AG04450 (cell line): ENCODE measurements around a stretch of chr2.

DNA sequence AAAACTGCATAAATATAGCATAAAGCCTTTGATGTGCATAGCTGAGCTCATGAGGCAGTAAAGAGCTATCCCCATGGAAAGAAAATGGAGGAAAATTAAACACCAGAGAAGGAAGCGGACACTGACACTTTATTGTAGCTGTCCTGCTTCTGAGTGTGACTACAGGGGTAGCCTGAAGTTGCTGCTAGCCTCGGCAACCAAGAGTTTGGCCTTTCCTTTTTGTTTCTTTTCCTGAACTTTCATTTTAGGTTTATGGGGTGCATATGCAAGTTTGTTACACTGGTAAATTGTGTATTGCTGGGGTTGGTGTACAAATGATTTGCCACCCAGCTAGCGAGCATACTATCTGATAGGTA is 343.1 kb downstream of the NR4A2 start:
- CAGE, long polyA plus RNA: no peak
- RRBS: no CpG with 5 or more reads among the region's 3 CpGs

DNA sequence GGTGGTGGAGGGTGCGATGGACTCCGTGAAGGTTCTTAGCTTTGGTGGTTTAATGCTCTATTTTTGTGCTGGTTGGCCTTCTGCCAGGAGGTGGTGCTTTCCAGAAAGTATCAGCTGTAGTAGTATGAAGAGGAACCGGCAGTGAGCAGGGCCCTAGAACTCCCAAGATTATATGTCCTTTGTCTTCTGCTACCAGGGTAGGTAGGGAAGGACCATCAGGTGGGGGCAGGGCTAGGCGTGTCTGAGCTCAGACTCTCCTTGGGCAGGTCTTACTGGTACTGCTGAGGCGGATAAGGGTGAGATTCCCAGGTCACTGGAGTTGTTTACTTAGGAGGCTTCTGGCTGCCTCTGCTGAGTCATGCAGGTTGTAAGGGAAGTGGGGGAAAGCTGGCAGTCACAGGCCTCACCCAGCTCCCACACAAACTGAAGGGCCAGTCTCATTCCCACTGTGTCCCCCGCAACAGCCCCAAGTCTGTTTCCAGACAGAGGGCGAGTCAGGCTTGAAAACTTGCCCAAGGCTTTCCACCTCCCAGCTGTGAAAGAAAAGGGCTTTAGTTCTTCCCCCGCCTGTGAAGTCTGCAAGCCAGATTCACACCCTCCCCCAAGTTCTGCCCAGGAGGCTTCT is 248.9 kb downstream of the NR4A2 start:
- CAGE, long polyA plus RNA: no peak
- RRBS: no CpG with 5 or more reads among the region's 8 CpGs

- CAGE, long polyA plus RNA: no peak
- RRBS: no CpG with 5 or more reads among the region's 15 CpGs
These were observed 872 bp upstream of the NR4A2 start for GRCh38 chr2:156333446-156333740.

DNA sequence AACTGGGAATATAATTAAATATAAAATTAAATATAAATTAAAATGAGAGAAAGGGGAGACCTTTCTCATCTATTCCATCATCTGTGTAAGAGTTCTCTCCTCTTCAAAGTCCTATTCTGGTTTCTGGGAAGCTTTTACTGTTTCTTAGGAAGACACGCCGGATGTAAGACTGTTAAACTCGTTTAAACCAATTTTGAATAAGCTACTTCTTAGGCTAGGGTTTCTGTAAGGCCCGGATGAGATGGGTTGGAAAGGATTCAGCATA is 2.7 kb upstream of the NR4A2 start:
- CAGE, long polyA plus RNA: no peak
- RRBS: 4% methylated on average over 3 of the region's 4 CpGs

DNA sequence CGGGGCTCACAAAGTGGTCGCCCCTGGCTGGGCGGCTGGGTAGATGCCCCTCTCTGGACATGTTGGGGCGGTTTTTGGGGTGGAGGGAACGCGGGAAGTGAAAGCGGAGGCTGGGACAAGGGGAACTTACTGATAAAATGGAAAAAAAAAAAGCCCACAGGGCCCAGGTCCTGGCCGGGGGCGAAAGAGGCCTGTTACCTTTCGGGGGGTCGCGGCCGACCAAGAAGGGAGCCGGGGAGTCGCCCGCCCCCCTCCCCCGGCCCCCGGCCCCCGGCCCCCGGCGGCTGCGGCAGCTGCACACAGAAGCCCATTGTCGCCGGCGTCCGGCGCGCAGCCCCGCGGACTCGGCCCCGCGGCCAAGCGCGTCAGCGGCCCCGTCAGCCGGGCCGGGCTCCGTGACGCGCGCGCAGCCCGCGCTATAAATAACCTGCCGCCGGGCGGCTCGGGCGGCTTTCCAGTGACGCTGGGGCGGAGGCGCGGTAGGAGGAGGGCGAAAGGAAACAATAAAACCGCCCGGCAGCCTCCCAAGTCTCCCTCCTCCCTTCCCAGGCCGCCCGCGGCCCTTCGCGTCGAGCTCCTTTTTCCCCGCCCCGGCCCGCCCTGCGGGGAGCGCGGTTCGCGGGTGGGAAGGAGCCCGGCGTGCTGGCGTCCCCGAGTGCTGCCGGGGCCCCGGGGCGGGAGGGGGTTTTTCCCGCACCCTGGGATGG is 9.7 kb upstream of the NR4A2 start:
- CAGE, long polyA plus RNA: no peak
- RRBS: 2% methylated on average over 51 of the region's 80 CpGs

DNA sequence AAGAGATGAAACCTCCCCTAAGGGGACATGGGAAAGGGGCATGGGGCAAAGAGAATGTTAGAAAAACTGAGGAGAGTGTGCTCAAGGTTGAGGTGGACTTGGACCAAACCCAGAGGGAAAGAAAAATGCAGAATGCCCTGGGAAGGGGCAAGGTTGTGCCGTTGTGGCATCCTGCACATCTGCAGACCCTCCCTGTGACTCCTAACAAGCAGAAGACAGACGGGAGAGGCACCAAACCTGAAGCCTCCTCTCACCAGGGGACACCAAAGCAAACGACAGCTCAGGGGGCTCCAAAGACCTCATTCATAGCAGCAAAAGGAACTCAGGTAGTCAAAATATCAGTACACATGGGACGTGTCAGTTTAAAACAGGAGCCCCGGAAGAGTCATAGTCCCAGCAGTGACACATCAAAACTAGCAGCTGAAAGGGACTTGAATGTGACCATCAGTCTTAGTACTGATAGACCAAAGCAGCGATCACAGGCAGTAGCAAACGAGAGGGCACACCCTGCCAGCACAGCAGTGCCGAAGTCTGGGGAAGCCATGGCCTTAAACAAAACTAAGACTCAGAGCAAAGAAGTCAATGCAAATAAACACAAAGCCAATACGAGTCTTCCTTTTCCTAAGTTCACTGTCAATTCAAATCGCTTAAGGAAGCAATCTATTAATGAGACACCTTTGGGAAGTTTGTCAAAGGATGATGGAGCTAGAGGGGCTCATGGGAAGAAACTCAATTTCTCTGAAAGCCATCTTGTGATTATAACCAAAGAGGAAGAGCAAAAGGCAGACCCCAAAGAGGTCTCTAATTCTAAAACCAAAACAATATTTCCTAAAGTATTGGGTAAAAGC is 1.0 kb downstream of the GALNT5 start:
- CAGE, long polyA plus RNA: no peak
- RRBS: no CpG with 5 or more reads among the region's 10 CpGs

DNA sequence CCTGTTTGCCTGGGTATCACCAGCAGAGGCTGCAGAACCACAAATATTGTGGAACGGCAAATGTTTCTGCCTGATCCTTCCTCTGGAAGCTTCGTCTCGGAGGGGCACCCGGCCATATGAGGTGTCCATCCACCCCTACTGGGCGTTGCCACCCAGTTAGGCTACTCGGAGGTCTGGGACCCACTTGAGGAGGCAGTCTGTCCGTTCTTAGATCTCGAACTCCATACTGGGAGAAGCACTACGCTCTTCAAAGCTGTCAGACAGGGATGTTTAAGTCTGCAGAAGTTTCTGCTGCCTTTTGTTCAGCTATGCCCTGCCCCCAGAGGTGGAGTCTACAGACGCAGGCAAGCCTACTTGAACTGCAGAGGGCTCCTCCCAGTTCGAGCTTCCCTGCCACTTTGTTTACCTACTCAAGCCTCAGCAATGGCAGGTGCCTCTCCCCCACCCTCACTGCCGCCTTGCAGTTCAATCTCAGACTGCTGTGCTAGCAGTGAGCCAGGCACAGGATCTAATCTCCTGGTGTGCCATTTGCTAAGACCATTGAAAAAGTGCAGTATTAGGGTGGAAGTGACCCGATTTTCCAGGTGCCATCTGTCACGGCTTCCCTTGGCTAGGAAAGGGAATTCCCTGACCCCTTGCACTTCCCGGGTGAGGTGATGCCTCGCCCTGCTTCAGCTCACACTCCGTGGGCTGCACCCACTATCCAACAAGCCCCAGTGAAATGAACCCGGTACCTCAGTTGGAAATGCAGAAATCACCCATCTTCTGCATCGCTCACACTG is 40.8 kb downstream of the CYTIP start:
- CAGE, long polyA plus RNA: no peak
- RRBS: no CpG with 5 or more reads among the region's 19 CpGs

- CAGE, long polyA plus RNA: no peak
These were observed 16.0 kb downstream of the CYTIP start for GRCh38 chr2:157427847-157428254.

DNA sequence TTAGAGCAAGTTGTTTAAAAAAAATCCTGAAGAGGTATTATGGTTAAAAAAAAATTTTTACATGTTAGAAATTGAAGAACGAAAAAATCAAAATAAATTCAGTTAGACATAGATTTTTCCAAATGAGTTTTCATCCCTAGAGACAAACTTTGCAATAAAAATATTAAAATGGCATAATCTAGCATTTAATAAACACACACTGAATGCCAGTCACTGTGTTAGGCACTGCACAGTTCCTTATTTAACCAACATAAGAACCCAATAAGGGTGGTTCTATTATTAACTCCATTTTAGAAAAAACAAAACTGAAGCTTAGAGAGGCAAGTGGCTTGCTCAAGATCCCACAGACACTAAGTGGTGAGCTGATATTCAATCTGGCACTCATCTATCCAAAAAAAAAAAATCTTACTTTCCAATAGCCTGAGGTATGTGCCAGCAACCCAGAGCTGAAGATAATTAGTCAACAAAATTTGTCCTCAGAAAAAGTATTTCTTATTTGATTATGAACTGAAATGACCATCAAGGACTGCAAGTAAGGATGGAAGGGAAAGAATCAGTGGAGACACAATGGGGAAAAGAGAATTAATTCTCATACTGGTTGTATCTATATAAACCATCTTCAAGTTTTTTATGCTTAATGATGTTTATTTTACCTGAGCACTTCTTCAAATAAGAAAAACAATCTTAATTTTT is 795 bp downstream of the CYTIP start:
- CAGE, long polyA plus RNA: no peak
- RRBS: no CpG with 5 or more reads among the region's 1 CpG

GRCh38 chr2:157469294-157470102 is 25.6 kb upstream of the CYTIP start:
- CAGE, long polyA plus RNA: no peak
- RRBS: no CpG with 5 or more reads among the region's 5 CpGs

GRCh38 chr2:157741722-157742485 is 113.2 kb upstream of the ACVR1C start:
- CAGE, long polyA plus RNA: no peak
- RRBS: no CpG with 5 or more reads among the region's 14 CpGs

DNA sequence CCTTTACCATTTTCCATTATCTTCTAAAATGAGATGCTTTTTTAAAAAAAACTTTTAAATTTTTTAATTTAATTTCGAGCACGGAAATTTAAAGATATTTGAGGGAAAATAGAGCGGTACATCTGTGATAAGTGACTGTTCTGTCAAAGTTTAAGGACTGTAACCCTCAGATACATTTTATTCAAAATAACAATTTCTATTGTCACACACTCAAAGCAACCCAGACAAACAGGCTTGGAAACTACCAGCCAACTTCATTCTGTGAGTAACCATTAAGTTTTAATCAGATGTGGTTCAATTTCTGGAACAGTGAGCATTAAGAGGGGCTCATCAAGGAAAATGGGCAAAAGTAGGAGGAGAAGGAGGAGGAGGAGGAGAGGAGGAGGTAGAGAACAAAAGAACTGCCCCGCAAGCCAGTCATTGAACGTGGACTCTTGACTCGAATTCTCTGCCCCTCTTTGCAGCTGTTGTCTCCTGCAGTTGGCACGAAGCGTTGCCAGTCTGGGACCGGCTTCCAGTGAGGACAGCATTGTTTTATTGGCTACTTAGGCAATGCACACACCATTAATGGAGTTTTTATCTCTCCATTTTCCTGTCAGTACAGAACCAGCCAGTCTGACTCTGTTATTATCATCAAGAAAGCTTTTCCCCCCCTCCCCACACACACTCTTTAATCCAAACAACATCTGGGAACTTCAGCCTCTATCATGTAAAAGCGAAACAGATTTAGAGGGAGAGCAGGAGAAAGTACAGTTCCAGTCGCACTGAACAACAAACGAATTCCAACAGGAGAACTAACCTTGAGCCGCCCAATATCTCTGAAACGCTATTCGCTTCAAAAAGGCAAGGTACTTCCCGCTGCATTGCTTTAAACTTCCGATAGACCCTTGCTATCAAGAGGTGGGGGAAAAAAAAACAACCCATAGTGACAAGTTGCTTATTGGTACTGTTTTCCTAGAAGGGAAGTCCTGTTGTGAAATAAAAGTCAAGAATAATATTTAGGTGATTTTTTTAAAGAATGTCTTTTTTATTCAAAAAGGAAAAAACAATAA is 38.4 kb downstream of the ACVR1 start:
- CAGE, long polyA plus RNA: no peak
- RRBS: no CpG with 5 or more reads among the region's 17 CpGs

DNA sequence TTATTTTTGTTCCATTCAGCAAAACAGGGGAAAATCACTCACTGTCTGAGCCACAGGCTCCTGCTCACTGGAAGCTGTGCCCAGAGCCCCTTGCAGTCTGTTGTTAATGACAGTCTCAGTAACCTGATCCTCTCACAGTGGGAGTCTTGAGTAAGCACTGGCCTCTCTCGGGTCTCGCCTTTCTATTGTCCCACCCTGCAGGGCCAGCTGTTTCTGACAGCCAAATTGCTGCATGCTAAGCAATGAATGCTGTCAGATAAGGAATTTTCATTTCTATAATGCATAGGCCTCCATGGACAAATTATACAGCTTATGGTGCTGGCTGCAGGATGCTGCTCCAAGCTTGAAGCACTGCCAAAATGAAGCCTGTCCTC is 37.1 kb downstream of the ACVR1 start:
- CAGE, long polyA plus RNA: no peak
- RRBS: no CpG with 5 or more reads among the region's 2 CpGs

DNA sequence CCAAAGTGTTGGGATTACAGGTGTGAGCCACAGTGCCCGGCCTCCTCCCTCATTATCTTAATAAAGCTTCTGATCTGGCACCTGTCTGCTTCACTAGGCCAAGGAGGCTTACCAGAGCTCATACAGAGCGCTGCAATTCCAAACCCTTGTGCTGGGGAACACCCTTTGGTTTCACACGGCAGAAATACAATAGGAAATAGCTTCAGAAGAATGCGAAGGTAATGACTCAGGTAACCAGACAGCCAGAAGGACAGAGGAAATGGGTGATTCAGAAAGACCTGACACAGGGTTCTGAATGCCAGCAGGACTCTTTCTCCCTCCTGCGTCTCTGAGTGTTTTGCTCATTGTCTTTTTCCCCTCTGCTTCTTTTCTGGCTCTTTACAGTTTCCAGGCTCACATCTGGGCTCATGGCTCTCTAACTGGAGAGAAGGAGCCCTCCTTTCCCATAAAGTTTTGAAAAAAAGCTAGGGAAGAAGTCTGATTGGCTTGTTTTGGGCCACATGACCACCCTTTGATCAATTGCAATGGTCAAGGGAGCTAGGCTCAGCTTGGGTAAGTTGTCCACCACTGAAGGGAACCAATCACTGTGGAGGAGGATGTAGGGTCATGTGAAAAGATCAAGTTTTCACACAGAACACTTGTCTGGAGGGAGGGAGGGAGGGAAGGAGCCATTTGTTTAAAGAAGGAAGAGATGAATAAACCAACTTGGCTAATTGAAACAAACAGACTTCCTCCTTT is 90.5 kb upstream of the UPP2 start:
- CAGE, long polyA plus RNA: no peak
- RRBS: no CpG with 5 or more reads among the region's 5 CpGs

DNA sequence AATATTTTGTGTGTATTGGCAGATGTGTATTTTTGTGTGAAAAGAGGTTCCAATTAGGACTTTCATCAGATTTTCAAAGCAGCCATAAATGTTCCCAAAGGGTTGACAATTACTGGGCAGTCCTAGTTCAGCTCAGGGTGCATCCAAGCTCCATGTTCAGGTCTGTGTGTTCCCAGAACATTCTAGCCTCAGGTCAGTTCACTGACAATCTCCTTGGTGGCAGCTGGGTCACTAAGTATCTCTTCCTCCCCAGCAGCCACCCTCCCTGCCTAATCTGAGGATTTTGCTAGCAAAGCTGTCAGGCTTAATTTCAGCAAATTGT is 29.7 kb downstream of the UPP2 start:
- CAGE, long polyA plus RNA: no peak

DNA sequence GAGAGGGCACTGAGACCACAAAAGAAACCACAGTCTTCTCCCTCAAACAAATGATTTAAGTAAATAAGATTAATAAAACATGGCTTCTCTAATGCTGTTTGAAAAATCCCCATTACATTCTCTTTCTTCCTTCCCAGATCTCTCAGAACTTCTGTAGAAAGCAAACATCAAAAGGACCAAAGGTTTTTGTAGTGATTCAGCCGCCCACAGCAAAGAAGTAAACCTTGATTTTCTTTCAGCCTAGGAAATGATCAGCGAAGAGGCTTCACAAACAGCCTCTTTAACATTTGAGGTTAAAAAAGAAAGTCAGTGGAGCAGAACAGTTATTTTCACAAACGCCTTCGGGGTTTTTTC is 89.5 kb downstream of the UPP2 start:
- CAGE, long polyA plus RNA: no peak
- RRBS: no CpG with 5 or more reads among the region's 4 CpGs

- CAGE, long polyA plus RNA: no peak
- RRBS: no CpG with 5 or more reads among the region's 4 CpGs
These were observed 135.4 kb downstream of the CCDC148 start for GRCh38 chr2:158320991-158321615.

- CAGE, long polyA plus RNA: no peak
- RRBS: no CpG with 5 or more reads among the region's 1 CpG
These were observed 62.4 kb downstream of the PKP4 start for GRCh38 chr2:158519214-158519452.

- CAGE, long polyA plus RNA: no peak
- RRBS: no CpG with 5 or more reads among the region's 3 CpGs
These were observed 78.8 kb upstream of the DAPL1 start for GRCh38 chr2:158716328-158716632.

DNA sequence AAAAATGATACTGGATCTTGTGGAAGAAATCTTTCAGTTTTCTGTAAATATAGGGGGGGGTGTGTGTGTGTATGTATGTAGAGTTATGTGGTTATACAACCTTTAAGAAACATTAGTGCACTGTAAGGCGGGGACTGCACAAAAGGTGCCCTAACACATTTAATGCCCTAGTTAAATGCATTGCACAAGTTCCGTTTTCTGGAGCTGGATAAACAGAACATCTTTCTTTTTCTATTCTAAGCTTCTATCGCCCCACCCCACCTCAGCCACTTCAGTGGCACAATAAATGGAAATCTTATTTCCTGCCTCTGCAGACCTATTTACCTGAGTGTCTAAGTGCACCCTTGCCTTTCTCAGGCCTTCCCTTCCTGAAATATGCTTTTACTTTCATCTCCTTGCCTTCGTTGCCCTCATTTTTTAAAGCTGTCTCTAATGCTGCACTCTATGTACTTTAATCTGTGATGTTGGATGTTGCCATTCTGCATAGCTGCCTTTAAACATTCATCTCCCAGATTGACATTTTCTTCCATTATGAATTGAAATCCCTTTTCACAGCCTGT is 123.6 kb downstream of the TANC1 start:
- CAGE, long polyA plus RNA: no peak
- RRBS: no CpG with 5 or more reads among the region's 4 CpGs